Mesenchymal stem cell of the bone marrow (primary cell): ENCODE data around the gene CSRP1.

DNA sequence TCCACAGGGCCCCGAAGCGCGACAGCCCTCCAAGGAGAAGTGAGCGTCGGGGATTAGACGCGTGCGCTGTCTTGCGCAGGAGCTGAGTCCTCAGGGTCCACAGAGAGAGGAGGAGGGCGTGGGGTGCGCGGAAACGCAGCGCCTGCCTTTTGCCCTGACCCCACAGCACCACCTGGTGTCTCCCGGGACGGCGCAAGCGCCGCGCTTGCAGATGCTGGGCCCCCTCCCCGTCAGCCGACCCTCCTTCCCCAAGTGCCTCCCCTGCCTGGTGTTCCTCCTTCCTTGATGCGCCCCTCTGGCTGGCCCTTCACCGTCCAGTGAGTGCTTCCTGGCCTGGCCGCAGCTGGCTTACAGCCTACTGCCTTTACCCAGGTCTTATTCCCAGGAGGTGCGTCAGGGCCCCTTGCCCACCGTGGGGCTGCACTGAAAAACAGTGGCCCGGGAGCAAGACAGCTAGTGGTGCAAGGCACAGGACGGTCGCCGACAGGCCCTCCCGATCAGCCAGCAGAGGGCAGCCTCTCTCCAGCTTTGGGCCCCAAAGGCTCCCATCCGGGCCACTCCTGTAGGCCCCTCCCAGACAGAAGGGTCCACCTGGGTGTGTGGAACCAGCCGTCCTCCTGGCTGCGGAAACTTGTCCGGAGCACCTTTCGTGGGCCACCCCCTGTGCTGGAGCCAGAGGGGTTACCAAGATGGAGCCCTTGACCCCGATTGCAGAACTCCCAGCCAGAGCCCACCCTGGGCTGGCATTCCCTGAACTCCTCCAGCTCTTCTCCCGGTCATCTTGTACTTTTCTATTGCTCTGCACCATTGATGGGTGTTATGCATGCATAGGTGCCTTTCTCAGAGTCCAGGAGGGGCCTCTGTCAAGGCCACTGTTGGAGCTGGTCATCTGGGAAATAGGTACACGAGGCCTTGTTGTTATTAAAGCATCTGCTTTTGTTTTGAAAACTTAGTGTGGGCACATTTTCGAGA, 13.0 kb upstream of the PHLDA3 start:
- CAGE, long polyA plus RNA: no peak

- CAGE, long polyA plus RNA: no peak
Measured at GRCh38 chr1:201506972-201507835, at the start of gene CSRP1. TSS of gene CSRP1 (minus strand) at chr1:201507123.

- CAGE, long polyA plus RNA: no peak
Measured at GRCh38 chr1:201783240-201783949, 45.6 kb upstream of the IPO9 start.

- CAGE, long polyA plus RNA: no peak
Measured at GRCh38 chr1:201824036-201825007, 4.6 kb upstream of the IPO9 start.

- CAGE, long polyA plus RNA: no peak
Measured at GRCh38 chr1:201849662-201850613, 21.0 kb downstream of the IPO9 start.

DNA sequence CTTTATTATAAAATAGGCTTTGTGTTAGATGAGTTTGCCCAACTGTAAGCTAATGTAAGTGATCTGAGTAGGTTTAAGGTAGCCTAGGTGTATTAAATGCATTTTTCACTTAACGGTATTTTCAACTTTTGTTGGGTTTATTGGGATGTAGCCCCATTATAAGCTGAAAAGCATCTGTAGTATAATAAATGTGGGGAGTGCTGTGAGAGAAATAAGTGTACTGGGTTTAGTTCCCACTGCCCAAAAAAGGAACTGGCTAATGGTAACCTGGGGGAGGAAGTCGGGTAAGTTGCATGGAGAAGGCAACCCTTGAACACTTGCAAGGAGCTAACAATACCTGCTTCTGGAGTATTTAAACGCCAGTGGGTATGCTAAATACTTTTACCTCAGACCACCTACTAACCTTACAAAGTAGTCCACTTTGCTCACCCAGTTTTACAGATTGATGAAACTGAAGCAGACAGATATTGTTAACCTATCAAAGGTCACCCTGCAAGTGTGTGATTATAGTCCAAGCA, 7.8 kb upstream of the SHISA4 start:
- CAGE, long polyA plus RNA: no peak

DNA sequence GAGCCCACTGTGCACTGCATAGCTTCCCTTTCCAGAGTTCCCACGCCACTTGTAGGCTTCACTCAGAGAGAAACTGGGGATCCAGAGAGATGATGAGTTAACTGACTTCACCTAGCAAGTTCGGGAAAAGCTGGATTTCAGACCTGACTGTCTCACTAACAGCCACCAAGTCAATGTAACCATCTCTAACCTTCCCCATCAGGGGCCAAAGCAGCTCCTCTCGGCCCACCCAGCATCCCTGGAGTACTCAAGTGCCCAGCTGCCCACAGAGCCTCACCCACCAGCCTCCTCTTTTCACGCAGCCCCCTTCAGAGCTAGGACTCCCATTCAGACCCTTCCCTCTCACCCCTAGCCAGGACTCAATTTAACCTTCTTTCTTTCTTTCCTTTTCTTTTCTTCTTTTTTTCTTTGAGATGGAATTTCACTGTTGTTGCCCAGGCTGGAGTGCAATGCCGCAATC, 15.2 kb downstream of the SHISA4 start:
- CAGE, long polyA plus RNA: no peak

GRCh38 chr1:201916497-201917216, 28.0 kb downstream of the SHISA4 start:
- CAGE, long polyA plus RNA: no peak

DNA sequence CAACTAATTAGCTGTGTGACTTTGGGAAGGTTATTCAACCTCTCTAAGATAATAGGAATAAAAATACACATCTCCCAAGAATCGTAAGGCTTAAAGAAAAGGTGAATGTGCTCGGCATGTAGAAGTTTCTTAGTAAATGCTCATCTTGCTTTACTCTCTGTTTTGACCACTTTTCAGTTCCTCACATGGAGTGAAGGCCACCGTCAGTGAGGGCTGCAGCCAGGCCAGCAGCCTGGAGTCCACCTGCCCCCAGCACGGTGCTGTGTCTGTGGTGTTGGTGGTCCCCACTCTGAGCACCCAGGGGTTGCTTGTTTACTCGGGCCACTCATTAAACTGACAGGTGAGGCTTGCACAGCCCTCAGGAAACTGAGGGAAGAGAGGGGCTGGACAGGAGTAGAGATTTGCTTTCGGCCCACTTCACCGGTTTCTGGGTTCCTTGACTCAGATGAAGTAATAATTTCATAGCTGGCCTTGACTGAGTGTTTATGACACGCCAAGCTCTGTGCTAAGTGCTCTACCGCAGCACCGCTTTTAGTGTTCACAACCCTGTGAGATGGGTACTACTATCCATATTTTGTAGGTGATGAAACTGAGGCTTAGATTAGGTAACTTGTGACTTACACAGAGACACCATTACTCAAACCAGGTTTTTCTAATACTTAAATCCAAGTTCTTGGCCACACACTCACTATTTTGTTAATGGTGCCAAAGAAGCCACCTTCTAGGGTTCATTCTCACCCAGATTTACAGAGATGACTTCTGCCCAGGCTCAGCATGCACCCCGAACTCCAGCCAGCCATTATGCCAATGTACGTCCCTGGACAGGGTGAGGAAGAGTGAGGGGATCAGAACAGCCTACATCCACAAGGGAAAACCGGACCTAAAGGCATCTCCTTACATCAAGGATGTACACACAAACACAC, 2.8 kb downstream of the LMOD1 start:
- CAGE, long polyA plus RNA: no peak

DNA sequence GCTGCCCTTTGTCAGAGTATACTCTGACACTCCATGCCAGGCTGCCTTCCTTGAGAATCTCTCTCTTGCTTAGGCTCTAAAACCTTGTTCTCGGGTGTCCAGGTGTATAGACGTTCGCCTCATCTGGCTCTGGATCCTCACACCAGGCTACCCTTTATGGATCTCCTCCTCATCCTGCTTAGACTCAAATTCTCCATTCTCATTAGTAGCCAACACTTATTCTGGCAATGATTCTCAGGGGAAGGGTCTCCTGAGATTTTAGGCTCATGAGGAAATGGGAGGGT, 6.5 kb downstream of the TIMM17A start:
- CAGE, long polyA plus RNA: no peak

DNA sequence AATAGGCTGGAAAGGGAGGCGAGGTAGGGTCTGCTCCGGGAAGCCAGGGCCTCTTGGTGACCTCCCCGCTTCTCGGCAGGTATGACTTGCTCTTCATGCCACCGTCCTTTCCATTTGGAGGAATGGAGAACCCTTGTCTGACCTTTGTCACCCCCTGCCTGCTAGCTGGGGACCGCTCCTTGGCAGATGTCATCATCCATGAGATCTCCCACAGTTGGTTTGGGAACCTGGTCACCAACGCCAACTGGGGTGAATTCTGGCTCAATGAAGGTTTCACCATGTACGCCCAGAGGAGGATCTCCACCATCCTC, 13.2 kb upstream of the ELF3 start:
- CAGE, long polyA plus RNA: no peak

GRCh38 chr1:202047756-202048404, 37.5 kb downstream of the ELF3 start:
- CAGE, long polyA plus RNA: no peak

DNA sequence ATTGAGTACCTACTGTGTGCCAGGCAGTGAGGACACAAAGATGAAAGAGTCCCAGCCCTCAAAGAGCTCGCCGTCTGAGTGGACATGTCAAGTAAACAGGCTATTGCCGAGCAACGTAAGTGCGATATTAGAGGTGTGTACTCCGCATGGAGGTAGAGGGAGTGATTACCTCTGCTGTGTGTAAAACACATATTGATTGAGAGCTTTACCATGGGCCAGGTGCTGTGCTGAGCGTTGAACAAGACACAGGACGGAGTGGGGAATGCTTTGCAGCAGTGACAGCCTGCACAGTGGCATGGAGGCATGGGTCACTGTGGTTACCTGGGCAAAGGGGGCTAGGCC, 49.5 kb upstream of the GPR37L1 start:
- CAGE, long polyA plus RNA: no peak

DNA sequence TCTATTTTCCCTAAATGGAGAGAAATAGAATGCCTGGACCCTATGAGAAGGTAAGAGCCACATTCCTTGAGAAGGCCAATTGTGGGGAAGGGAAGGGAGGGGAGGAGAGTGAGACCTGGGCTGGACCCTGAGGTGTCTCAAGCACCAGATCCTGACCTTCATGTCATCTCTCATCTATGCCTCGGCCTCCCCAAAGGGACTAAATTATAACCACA, 34.2 kb upstream of the GPR37L1 start:
- CAGE, long polyA plus RNA: no peak

GRCh38 chr1:202113410-202113977, 9.2 kb upstream of the GPR37L1 start:
- CAGE, long polyA plus RNA: no peak

- CAGE, long polyA plus RNA: no peak
Measured at GRCh38 chr1:202133648-202134220, 10.8 kb downstream of the ARL8A start.

DNA sequence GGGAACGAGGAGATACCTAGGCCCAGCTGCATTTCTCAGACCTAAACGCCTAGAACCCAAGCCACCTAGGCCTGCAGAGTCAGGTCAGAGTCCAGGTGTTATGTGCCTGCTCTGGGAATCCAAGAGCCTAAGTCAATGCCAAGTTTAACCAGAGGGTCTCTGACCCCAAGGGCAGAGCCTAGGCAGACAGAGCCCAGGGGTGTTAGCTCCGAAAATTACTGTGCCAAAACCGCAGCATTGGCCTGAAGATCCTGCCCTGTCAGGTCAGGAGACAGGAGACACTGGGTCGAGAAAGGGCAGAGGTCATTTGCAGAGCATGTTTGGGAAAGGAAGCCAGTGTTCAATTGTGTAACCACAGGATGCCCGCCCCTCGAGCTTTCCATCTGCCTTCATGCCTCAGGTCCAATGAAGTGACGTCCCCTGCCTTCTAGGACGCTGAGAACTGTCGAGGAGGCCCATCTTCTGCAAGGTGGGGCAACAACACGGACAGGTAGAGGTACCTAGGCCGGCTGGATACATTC, 1.6 kb downstream of the ARL8A start:
- CAGE, long polyA plus RNA: no peak

GRCh38 chr1:202143387-202143568, 1.3 kb downstream of the ARL8A start:
- CAGE, long polyA plus RNA: no peak

- CAGE, long polyA plus RNA: no peak
Measured at GRCh38 chr1:202471871-202472443, 123.5 kb downstream of the PPP1R12B start.

- CAGE, long polyA plus RNA: no peak
Measured at GRCh38 chr1:202504931-202505909, 156.7 kb downstream of the PPP1R12B start.